Measurements from ENCODE around the gene ABHD3.

DNA sequence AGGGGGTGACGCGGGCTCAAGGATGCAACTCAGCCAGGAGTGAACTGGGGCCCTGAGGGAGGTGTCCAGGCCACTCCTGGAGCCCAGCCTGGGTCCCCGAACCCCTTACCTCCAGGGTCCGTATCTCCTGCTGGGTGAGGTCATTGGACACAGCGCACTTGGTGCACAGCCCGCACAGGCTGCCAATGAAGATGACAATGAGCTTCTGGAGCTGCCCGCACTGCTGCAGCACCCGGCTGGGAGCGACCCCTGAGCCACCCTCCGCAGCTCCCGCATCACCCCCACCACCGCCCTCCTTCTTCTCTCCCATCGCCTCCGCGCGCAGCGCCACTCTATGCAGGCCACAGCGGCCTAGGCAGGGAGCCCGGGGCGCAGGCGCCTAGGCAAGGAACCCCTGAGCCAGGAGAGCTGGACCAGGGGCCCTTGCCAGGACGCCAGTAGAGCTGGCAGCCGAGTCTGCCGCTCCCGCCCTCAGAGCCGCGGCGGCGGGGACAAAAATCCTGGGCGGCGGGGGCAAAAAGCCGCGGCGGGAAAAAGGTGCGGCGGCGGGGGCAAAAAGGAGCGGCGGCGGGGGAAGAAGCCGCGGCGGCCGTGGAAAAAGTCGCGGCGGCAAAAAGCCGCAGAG, 449.6 kb downstream of the ANKRD30B start:
- PRO-cap = no peak

- PRO-cap = no peak
Observed at GRCh38 chr18:20976881-20977589, 134.6 kb downstream of the ROCK1 start.

DNA sequence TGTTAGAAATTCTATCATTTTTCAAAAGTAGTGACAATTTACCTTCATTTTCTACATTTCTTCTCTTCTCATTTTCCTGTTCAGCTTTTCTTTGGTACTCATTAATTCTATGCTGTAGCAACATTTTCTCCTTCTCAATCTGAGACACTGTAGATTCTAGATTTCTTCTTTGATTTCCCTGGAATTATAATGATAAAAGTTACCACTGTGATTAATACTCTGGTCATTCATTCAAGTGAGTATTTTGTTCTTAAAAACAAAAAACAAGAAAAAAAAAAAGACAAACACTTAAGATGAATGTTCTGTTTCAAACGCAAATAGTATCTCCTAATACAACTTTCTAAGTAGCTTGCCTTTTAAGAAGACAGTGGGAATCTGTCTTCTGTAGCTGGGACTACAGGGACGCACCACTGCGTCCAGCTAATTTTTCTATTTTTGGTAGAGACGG, 103.6 kb downstream of the ROCK1 start:
- PRO-cap = no peak

DNA sequence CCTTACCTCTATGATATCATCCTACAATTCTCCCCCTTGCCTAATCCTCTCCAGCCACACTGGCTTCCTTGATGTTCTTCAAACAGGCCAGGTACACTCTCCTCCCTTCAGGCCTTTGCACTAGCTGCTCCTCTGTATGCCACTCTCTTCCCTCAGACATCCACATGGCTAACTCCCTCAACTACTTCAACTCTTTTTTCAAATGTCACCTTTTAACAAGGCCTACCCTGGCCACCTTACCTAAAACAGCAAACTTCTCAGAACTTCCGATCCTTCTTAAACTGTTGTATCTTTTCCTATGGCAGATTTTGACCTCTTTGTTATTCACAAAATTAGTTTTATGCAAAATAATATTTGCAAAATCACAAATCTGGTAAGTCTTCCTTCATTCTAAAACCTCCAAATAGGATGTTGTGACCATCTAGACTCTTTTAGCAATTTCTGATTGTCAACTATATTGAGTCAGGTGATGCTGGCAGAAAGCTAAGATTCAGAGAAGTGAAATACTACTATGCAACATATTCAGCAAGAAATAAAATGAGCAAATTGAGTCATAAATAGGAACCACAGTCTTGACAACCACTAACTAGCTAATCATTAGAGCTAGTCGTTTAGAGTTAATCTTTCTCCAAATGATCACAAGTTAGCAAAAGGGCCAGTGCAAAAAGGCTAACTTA, 54.7 kb downstream of the ROCK1 start:
- PRO-cap = no peak

GRCh38 chr18:21063826-21064816, 47.5 kb downstream of the ROCK1 start:
- PRO-cap = no peak

DNA sequence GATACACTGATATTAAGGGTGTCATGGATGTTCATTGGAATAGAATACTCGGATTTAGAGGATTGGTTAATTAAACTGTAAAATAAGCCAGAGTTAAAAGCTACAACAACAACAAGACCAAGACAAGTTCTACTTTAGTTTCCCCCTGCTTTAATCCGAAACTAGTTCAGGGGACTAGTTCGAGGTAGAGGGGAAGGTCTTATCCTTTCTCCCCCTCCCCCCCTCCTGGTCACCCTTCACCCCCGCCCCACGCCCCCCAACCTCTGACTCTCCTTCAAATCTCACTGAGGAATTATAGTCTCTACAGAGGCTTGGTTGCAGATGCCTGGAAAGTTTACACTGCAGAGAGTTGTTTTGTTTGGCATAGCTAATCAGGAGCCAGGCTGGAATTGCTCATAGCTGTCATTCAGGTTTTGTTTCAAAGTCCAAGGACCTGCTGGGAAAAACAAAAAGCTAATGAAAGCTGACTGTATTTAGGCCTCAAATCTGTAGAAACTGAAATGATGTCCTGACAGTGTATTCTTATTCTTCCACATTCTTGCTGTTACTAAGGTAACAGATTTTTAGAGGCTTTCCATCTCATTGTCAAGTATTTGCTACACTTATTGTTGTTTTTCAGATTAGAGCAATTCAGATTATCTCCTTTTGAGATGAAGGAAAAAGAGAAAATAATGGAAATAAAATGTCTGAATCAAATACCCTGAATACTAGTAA, 22.6 kb downstream of the GREB1L start:
- PRO-cap = no peak

DNA sequence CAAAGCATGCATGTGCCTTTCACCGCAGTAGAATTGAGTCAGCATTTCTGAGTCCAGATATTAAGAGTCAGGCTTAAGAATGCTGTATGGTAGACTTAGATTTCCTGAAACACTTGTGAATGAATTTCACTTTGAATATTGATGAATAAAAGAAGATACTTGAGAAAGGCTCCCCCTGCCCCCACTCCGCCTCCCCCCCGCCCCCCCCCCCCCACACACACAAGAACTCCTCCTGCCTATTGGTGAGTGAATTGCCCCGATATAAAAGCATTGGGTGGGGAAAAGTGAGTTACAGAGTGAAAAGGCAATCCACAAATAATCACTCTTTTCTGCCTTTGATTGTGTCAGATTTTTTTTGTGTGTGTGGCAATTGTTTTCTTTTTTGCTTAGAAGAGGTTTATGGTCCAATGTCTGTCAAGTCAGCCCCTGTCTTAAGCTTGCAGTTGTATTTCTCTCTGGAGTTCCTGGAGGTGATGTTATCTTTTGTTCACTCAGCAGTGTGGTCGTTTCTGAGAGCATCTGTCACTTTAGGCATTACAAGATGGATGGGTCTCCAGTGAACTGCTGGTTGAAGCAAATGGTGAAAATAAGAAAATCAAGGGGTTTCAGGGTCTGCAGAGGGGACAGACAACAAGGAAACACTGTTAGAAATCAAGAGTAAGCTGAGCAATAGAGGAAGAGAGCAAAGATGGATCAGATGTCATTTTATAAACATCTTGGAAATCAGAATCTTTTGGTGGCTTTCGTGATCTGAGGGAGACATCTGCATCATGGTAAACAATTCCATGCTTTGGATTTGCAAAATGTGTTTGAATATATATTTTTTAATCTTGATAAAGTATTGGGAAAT, 121.3 kb downstream of the GREB1L start:
- PRO-cap = no peak

GRCh38 chr18:21529412-21529987, 71.0 kb downstream of the ESCO1 start:
- PRO-cap = no peak

DNA sequence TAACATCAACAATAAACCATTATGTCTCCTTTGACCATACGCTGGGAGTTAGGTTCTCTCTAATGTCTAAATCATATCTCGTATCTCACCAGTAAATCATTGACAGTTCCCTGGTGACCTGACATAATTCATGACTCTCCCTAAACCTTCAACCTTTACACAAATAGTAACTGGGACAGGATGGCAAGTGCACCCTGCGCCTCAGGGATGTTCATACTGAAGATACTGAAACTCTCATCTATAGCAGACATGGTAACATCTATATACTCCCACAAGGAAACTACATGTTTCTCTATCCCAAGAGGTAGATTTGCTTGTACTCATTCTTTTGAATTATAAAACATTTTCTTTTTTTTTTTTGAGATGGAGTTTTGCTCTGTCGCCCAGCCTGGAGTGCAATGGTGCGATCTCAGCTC, 6.7 kb downstream of the ABHD3 start:
- PRO-cap = no peak

DNA sequence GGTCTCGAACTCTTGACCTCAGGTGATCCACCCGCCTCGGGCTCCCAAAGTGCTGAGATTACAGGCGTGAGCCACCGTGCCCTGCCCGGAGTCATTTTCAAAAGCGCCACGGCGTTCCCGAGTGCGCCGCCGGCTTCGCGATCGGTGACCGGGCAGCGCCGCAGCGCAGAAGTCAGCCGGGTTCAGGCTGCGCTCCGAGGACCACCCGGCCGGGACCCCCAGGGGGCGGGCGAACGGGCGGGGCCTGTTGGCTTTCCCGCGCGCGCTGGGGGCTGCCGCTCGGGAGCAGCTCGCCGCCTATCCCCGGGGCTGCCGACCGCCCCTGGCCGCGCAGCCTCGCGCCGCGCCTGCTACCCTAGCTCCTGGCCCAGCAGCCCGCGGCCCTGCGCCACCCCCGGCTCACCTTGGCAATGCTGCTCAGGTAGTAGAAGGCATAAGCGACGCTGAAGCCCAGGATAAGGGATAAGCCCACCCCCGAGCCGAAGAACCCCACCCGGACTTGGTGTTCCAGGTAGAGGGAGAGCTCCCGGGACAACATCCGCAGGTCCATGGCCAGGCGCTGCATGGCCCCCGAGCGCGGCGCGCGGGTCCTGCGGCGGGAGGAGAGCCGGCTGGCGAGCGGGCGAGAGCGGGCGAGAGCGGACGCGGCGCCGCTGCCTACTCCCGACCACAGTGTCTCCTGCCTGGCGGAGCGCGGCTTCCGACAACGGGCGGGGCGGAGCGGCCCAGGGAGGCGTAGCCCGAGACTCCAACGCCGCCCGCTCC, at the start of gene ABHD3:
TSS of gene ABHD3 (minus strand) at position 674 of the 765 bp plus-strand sequence.
- PRO-cap = bidirectional peak, plus-strand start at position 300 of the sequence, minus-strand start at position 174 of the sequence; unidirectional peak, minus-strand start at position 364 of the sequence; bidirectional peak, plus-strand start outside the sequence, minus-strand start at position 674 of the sequence

DNA sequence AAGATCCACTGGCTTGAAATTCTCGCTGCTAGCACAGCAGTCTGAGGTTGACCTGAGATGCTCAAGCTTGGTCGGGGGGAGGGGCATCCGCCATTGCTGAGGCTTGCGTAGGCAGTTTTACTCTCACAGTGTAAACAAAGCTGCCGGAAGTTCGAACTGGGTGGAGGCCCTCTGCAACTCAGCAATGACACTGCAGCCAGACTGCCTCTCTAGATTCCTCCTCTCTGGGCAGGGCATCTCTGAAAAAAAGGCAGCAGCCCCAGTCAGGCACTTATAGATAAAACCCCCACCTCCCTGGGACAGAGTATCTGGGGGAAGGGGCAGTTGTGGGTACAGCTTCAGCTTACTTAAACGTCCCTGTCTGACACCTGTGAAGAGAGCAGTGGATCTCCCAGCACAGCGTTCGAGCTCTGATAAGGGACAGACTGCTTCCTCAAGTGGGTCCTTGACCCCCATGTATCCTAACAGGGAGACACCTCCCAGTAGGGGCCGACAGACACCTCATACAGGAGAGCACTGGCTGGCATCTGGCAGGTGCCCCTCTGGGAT, 4.9 kb upstream of the MIB1 start:
- PRO-cap = no peak

- PRO-cap = no peak
Observed at GRCh38 chr18:21739600-21739966, 1.0 kb upstream of the MIB1 start.

- PRO-cap = bidirectional peak, plus-strand start at chr18:21740878, minus-strand start at chr18:21740614
Observed at GRCh38 chr18:21740272-21740680, 316 bp upstream of the MIB1 start.

- PRO-cap = bidirectional peak, plus-strand start at chr18:21741366, minus-strand start at chr18:21741265
Observed at GRCh38 chr18:21741317-21741883, 808 bp downstream of the MIB1 start.

DNA sequence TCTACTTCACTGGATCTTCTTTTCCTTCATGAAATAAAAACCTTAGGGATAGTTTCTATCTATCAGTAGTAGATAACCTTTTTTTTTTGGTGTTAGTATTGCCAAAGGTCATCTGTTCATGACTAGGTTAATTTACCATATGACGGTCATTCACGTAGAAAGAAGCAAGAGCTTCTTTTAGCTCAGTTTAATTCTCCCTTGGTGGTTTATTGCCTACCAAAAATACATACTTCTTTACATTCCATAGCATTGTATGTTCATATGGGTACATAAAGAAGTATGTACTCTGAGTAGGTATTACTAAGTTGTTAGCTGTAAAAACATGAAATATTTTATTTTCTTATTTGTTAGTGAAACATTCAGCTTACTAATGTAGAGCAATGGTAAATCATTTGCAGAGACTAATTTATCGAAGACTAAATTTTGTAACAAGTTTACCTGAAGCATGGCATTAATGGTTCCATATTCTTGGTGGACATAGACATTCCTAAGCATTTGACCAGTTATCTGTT, 88.3 kb downstream of the MIB1 start:
- PRO-cap = no peak

- PRO-cap = no peak
Observed at GRCh38 chr18:21902307-21902513, 161.6 kb downstream of the MIB1 start.

GRCh38 chr18:22110415-22110930, 58.9 kb upstream of the GATA6 start:
- PRO-cap = no peak

- PRO-cap = no peak
Observed at GRCh38 chr18:22167030-22167493, 2.3 kb upstream of the GATA6 start.

DNA sequence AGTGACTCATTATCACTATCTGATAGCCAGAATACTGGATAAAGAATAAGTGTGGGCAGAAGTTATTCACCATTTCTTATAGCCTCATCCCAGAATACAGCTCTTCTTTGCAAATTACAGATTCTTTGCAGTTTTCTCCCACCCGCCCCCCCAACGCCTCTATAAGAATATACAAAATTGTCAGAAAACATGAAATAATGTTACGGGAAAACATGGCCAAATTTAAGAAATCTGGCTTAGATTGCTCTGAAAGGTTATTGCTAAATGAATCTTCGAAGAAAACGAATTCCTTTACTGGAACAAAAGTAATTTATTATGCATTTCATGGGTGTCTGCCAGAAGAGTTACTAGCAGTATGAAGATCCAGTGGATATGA, 21.8 kb downstream of the GATA6 start:
- PRO-cap = no peak

DNA sequence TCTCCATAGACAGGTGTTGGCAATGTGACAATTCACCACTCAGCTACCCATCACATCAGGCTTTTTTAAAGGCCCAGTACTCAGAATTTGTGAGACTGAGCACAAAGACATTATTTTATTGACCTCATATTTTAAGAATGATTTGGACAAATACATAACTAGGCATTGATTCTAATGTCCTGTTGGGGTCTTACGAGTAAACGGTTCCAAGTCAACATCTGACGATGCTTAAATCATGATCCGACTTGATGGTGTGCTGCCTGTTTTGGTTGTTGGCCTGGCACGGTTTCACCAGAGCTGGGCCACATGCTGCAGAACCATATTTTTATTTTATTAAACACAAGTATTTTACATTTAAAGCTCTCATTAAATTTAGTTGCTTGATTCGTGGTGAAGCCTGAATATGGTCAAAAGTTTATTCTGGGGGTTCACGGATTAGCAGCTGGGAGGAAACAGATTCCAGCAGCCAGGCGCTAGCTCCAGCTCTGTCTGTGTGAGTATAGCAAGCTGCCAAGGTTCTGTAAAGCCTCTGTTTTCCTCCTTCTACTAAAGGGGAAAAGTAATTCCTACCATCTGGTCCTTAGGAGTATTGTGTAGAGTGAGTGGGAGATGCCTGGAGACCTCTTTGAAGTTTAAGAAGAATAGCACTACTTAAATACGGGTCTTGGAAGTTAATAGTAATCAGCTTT, 22.4 kb downstream of the GATA6 start:
- PRO-cap = no peak